ENCODE results near the gene ARL17A.

- PRO-cap = bidirectional peak, plus-strand start at chr17:46020304, minus-strand start at chr17:46020362
Measured at GRCh38 chr17:46020002-46020462, 21.0 kb downstream of the STH start.

GRCh38 chr17:46024035-46024938 is 25.2 kb downstream of the STH start:
- PRO-cap = no peak

DNA sequence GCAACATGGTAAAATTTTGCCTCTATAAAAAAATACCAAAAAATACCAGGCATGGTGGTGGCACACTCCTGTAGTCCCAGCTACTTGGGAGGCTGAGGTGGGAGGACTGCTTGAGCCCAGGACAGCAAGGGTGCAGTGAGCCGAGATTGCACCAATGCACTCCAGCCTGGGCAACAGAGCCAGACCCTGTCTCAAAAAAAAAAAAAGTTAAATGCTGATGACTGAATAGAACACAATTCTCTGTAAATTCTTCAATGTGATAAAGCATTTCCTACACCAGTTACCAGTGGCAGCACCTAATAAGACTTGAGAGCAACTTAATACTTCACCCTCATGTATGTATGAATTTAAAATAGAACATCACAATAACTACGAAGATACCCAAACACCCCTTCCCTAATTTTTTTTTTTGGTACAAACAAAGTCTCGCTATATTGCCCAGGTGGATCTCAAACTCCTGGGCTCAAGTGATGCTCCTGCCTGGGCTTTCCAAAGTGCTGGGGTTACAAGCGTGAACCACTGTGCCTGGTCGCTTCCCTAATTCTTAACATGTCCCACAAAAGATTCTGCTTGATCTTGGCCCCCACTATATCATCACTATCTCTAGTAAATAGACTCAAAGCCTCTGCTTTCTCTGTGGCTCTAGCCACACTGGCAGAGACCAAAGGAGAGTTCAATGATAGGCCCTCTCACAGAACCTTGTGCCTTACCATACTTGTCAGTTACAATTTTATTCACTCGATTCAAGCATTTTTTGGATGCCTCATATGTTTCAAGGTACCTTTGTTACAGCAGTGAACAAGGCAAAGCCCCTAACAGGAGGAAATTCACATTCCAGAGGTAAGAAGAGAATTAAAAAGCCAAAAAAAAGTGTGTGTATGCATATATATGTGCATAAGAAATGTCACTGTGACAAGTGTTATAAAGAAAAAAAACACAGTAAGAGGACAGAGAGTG is 65.4 kb downstream of the KANSL1 start:
- PRO-cap = no peak

DNA sequence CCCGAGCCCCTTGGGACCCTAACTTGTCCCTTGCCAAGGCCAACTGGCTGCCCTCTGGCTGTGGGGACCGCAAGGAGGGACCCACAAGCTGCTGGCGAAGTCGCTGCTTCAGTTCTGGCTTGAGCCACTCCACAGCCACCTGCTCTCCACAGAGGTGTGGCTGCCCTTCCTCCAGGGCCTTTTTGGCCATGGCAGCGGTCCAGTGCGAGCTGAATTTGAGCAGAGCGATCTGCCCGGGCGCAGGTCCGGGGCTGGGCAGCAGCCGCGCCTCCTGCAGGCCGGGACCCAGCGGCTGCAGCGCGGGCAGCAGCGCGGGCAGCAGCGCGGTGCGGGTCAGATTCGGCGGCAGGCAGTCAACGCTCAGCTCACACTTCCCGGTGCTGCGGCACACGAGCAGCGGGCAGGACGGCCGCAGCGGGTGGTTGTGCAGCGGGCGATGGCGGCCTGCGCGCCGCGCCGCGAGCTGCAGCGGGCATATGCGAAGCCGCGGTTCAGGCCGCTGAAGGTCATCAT is 35.0 kb upstream of the LRRC37A start:
- PRO-cap = no peak

- PRO-cap = no peak
Measured at GRCh38 chr17:46579533-46579816, at the start of gene ARL17A. Gene ARL17A (minus strand): TSS chr17:46579691.

GRCh38 chr17:46579817-46580135 is 285 bp upstream of the ARL17A start:
- PRO-cap = no peak

DNA sequence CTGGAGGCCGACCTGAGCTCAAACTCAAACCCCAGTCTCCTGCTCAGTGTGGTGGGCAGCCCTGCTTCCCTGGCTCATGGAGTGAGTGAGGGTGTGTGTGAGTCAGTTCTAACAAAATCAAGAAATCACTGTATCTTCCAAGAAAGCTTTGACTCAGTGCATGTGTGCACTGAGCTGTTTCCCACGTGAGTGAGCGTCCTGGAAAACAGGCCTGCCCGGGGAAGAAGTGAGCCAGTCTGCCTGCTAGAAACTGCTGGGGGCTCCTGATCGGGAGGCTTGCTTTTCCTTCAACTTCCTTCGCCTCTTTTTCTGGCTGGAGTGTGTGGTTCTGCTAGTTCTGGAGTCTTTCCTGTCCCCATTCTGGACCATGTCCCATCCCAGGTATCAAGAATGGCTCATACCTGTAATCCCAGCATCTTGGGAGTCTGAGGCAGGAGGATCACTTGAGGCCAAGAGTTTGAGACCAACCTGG is 15.1 kb upstream of the WNT3 start:
- PRO-cap = no peak

- PRO-cap = no peak
Measured at GRCh38 chr17:46939704-46940733, 17.1 kb downstream of the GOSR2 start.

DNA sequence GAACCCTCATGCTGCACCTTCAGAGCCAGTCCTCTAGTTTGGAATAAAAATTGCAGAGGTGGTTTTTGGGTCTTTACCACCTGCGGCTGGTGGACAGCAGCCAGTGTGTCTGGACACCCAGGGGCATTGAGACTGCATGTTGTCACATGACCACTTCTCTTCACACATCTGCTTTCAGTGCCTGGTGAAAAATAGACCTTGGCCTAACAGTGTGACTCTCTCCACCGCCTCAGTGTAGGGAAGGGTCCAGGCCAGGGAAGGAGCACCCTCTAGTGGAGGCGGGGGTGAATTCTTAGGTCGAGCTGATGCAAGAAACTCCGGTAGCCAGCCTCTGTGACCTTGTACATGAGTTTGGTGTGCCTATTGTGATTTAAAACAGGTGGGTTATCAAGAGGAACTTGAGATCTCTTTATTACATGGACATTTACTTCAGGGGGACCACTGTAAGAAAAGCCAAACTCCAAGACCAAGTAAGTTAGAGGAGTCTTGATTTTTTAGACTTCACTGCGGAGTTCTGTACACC is 17.8 kb downstream of the GOSR2 start:
- PRO-cap = no peak

DNA sequence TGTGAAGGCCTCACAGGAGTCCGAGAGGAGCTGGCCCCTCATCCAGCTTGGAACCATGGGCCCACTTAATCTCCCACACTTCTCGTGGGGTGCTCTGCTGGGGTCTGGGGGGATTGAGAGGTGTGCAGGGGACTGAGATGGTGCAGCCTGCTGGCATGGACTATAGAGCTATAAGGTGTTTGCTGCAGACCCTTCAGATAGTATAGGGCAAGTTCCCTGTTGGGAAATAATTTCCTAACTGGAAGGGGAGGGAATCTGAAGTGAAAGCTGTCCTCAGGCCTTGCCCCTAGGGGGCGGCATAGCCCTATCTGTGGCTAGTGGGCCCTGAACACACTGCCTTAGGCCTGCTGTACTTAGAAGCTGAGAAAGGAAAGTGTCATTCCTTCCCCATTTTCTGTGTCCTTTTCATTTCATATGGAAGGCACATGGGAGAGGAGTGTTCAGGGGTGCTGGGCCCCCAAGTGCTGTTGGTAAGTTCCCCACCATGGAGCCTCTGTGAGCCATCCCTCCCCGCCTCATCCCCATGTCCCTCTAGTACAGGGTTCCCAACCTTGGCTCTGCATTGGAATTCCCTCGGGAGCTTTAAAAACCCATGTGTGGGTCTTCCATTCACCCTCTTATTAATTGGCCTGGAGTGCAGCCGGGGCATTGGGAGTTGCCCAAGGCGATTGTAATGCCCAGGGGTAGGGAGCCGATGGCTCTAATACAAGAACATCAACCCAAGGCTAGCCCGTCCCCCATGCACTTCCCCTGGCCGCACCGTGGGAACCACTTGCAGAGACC is 19.6 kb downstream of the GOSR2 start:
- PRO-cap = no peak

- PRO-cap = no peak
Measured at GRCh38 chr17:46977901-46979106, 749 bp downstream of the RPRML start.

GRCh38 chr17:46984926-46985456 is 5.9 kb upstream of the RPRML start:
- PRO-cap = no peak

DNA sequence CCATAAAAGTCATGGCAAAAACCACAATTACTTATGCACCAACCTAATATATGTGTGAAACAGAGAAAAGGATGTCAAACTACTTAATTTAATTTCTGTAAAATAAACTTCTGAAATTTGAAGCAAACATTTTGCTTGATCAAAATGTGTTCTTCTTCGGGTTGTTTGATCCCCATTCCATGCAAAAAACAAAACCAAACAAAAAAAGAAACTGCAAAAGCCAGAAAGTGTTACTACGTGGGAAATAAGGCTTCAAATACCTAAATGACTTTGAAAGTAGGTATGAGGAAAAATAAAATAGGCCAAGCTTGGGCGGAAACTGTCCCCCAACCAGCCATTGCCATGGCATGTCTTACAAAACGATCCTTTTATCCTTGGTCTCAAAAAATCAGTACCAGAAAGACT is 70.6 kb downstream of the CDC27 start:
- PRO-cap = no peak

DNA sequence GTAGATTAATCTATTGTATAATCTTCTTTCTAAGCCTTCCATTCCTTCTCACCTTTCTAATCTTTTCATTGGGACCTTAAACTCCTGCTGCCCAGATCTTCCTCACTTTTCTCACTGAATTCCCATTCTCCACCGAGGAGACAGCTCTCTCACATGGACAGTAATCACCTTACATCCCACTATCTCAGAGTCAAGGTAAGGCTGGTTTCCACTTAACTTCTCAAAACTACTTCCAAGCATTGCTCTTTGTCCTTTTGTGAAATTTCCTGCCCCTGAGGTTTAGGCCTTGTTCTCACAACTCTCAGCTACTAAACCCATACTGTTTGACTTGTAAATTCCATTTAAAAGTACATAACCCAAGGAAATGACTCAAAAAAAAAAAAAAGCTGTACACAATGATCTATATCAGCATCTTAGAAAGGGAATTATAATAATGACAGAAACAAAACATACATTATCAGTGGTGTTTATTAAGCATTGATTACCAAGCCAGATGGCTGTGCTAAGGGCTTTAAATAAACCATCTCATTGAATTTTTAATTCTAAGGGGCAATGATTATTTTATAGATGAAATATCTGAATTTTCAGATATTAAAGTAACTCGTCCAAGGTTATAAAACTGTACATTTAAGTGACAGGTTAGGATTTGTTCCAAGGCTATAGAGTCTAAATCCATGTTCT is 8.7 kb downstream of the CDC27 start:
- PRO-cap = no peak

DNA sequence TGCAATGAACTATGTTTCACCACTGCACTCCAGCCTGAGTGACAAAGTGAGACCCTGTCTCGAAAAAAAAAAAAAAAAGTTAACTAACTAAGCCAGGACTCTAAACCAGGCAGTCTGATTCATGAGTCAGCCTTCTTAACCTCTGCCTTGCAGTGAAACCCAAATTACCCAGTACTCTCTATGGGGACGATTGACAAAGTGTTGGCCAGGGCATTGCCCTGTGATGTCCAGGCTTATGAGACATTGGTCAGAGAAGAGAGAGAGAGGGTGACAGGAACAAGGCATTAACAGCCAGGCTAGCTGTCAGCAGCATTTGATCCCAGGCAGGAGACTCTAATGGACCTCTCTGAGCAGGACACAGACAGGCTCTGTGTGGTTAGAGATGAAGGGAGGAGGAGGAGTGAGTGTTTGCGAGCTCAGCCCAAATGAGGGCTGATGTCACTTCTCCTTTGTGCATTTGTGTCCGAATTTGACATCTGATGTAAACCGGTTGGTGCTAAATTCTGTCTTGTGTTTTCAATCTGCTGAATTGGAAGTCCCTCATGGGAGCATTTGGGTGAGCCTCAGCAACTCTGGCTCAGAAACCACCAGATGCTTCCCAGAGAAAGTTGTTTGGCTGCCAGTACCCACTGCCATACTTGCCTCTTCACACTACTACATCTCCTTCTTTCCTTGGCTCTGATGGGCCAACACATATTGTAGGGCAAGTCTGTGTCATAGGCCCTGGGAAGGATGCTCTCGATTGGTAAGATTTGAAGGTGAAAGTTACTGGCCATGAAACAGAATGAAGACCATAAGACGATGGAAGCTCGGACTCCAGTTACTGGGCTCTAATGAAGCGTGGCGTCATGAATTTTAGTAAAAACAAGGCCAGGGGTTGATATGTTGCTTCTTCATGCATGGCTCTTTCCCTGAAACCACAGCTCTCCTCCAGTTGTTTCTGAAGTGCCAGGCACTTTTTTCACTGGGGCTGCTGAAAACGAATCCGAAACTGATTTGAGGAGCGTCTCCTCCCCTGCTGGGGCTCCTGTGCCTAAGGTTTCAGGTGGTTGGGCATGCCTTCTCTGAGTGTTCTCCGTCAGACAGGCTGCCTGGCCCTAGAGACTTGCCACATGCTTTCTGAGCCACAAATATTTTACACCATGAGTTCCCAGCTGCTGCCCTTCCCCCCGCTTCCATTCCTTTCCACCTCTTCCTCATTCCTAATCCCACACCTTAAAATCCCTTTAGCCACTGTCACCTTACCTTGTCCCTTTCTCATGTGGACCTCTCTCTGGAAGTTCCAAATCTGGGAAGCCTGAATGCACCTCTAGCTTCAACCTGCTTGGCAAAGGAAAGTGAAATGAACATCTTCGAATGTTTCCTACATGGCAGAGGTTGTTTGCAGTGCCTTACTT is 4.0 kb upstream of the MYL4 start:
- PRO-cap = bidirectional peak, plus-strand start at position 519 of the sequence, minus-strand start at position 335 of the sequence; bidirectional peak, plus-strand start at position 1,081 of the sequence, minus-strand start at position 998 of the sequence

DNA sequence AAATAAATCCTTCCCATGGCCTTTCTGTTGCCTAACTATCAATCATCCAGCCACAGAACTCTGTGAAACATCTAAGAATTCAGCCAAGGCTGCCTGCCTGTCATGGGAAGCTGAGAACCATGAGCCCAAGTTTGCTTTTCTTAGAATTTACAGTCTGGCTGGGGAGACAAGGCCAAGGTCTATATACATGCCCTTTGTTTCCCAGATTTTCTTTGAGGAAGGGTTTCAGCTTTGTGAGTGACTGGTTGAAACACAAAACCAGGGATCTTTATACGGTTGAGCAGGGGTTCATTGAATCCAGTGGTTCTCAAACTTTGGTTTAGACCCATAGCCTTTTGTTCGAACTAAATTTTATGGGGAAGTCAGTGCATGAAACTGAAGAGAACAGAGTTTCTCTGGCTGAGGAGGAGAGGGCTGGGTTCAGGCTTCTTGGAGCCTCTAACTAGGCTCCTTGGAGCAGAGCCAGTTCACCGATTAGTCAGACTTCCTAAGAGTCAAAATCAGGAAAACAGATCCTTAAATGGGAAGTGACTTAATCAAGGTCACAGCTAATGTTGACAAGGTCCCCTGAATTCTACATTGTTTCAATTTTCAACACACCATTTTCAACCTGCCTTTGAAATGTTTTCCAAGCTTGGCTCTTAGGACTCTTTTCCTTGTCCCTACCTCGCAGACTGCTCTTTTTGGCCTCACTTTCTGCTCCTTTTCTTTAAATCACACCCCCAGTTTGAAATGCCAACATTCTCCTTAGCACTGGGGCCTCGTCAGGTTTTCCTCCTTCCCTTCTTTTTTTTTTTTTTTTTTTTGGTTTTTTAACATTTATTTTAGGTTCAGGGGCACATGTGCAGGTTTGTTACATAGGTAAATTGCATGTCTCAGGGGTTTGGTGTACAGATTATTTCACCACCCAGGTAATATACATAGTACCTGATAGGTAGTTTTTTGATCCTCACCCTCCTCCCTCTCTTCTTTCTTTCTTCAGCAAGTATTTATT is 16.2 kb downstream of the MYL4 start:
- PRO-cap = no peak

DNA sequence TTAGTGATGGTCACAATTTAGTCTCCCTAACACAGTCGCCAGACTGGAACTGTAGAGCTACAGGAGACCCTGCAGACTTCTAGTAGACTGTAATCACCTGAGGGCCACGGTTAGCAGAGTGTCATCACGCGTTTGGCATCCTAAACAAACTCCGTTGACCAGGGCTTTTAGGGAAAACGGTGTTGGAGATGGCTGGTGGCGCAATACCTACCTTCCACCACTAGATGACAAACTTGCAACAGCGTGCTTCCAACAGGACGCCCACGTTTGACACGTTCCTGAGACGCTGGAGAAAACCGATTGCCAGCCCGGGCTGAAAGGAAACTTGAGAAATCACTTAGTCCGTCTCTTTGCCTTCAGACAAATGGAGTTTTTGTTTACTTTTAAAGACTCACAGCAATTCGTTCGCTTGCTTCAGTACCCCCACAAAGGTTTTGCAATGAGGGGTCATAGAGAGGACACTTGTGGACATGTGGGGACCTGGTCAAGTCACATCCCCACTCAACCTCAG is 20.6 kb downstream of the MYL4 start:
- PRO-cap = no peak

GRCh38 chr17:47621619-47622695 is 27.8 kb upstream of the KPNB1 start:
- PRO-cap = no peak

DNA sequence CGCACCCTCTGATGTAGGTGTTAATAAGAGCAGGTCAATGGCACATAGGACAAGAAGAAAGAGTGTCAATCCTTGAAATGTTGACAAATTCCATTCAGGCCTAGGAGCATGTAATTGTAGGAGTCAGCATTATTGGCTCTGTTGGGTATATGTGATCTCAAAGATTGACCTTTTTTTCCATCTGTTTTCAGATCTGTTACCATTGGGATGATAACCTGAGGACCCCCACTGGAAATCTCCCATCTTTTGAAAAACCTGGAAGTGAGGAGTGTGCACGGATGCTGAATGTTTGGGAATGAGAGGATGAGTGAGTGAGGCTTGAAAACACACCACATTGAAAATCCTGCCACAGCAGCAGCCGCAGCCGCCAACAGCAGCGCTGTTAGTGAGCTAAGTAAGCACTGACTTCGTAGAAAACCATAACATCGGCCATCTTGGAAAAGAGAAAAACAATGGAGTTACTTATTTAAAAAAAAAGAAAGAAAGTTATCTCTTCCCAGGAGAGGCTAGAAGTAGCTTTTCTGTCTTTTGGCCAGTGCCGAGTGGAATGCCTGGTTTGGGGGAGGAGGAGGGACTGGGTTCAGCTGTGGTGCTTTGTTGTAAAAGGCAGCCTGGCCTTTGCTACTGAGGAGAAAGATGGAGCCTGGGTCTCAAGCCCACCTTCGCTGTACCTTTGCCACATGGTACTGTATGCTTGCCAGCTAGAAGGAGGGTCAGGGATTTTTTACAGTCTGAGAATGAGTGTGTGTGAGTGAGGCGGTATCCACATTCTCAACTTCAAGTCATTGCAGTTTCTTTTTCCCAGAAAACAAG is 11.5 kb upstream of the TBKBP1 start:
- PRO-cap = no peak

DNA sequence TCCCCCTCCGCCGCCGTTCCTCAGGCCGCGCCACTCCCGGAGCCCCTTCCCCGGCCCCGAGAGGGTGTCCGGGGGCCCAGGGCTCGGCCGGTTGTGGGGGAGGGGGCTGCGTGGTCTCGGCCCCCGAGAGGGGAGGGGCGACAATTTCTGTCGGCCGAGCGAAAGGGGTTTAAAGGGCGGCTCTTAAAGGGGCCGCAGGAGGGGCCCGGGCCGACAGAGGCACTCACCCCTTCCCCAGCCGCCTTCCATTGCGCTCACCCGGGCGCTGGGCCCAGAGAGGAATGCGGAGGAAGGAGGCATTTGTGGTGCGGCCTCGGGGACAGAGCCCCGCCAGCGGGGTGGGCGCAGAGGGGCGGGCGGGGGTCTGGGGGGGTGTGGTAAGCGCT is 391 bp downstream of the TBKBP1 start:
- PRO-cap = no peak